Mesenteric fat pad (tissue), 1 donor: ENCODE data around the gene VRK1.

GRCh38 chr14:95660761-95661301, 25.4 kb upstream of the TCL1B start:
- PRO-cap, result no peak

DNA sequence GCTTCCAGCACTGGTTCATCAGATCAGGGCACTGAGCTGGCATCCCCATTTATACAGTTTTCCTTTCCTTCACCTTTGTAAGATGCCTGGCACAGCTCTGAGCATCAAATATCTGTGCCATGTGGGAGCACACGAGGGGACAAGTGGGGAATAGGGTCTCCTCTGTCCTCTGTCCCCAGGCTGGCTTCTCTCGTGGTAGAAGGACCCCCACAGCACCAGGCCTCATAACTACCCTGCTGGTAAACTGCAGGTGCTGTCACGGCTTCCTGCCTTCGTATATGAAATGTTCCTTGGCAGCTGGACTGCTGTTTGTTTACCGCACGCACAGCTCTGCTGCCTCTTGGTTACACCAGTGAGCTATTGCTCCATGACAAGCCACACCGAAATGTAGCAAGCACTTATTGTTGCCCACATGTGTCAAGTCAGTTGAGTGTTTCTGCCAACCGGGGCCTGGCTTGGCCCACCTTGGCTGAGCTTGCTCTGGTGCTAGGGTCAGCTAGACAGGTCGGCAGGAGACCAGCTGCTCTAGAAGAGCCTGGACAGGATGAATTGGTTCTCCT, 21.8 kb upstream of the TCL1B start:
- PRO-cap, result no peak

GRCh38 chr14:95670063-95670686, 16.1 kb upstream of the TCL1B start:
- PRO-cap, result no peak

- PRO-cap, result no peak
Observed at GRCh38 chr14:95948419-95949109, 90.6 kb upstream of the C14orf132 start.

GRCh38 chr14:96097844-96098094, 58.6 kb downstream of the C14orf132 start:
- PRO-cap, result no peak

DNA sequence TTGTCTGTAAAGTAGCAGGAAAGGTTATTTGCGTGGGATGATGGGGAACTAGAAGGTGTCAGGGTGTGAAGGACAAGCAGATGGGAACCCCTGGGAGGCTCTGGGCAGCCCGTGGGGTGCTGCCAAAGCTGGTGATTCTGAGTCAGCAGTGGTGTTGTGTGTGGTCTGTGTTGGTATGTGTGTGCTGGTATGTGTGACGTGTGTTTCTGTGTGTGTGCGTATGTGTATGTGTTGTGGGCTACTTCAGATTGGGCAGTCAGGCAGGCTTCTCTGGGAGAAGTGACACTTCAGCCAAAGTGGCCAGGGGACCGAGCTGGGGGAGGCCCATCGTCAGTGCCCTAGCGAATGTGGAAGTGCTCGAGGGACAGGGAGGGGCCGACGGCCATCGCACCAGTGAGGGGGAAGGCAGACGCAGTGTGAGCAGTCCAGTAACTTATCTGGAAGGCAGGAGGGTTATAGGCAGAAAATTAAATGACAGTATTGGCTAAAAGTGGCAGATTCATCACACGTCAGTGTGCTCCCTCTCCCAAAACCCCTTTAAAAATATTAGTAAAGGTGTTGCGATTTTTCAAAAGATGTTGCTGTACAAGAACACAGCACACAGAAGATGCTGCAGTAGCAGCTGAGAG, 15.2 kb upstream of the BDKRB2 start:
- PRO-cap, result no peak

- PRO-cap, result no peak
Observed at GRCh38 chr14:96197895-96198399, 6.7 kb upstream of the BDKRB2 start.

GRCh38 chr14:96536020-96536549, 33.9 kb downstream of the PAPOLA start:
- PRO-cap, result no peak

DNA sequence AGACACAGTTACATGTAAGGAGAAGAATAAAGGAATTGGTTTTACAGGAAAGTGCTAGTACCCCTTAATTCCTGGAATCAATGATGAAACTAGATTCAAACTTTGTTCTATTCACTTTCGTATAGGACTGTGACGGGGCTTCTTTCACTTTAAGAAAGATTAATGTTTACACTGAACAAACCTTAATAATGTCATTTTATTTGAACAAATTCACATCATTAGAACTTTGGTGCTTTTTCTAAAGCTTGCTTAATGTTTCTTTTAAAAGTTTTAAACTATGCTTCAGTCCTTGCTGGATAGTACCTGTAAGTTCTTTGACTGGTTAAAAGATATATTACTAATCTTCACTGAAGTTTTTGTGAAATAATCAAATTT, 36.0 kb downstream of the PAPOLA start:
- PRO-cap, result no peak

- PRO-cap, result no peak
Observed at GRCh38 chr14:96592549-96593021, 90.4 kb downstream of the PAPOLA start.

DNA sequence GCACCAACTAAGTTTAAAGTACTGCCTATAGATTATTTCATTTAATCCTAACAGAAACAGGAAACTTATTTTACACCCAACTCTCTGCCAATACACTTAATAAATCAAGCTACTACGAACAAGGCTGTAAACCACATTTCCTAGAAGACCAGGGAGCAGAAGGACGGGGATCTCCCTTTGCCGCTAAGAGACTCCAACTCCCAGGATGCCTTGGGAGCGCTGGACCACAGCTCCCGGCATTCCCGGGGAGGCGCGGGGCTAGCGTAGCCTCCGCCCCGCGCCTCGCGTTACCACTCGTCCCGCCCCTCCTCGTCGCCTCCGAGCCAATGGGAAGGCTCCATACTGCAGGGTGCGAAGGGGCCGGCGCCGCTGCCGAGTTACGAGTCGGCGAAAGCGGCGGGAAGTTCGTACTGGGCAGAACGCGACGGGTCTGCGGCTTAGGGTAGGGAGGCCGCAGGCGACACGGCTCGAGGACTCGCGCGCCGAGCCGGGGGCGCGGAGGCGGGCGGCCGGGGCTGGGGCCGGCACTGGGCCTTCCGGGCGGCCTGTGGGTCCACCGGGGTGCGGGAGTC, at the start of gene VRK1:
VRK1 (plus strand) TSS at position 377 of the 572 bp plus-strand sequence.
- PRO-cap, result unidirectional peak, plus-strand start at position 342 of the sequence; unidirectional peak, plus-strand start at position 382 of the sequence

GRCh38 chr14:97974480-97975082, 1177.4 kb downstream of the VRK1 start:
- PRO-cap, result no peak

DNA sequence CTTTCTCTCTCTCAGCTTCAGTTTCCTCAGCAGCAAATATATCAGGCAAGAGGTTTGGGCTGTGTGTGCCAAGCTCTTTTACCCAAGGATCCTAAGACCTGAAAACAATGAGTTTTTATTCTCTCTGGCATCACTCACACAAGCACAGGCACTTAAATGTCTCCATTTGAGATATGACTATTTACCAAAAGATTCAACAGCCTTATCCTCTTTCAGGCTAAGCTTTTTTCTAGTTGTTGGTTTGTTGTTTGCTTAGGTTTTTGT, 1116.2 kb downstream of the BCL11B start:
- PRO-cap, result no peak

DNA sequence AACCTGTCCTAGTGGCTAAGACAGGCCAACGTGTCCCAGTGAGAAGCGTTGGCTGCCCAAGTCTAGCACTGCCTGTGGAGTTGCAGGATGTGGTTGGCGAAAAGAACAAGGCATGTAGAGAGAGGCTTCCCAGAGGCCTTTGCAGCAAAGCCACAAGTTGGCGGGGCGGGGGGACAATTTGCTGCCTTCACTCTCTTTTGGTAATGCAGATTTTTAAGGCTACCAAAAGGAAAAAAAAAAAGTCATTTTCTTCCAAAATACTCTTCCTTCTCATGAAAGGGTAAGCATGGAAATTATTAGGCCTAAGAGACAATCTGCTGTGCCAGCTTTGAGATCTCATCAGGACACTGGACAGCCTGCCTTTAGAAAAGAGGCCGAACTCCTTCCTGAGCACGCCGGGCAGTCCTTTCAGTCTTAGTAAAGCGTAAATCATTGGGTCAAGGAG, 339.9 kb downstream of the BCL11B start:
- PRO-cap, result no peak

DNA sequence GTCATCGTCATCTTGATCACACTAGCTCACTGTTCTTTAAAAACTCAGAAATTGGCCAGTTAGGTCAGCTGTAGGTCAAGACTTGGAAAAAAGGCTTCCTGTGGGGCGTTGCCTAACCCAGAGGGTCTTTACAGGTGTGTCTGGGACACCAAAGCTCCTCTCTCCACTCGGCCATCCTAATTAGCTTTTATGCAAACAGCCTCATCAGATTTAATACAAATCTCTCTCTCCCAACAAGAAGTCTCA, 239.4 kb downstream of the BCL11B start:
- PRO-cap, result no peak

- PRO-cap, result no peak
Observed at GRCh38 chr14:99038273-99038807, 233.7 kb downstream of the BCL11B start.

DNA sequence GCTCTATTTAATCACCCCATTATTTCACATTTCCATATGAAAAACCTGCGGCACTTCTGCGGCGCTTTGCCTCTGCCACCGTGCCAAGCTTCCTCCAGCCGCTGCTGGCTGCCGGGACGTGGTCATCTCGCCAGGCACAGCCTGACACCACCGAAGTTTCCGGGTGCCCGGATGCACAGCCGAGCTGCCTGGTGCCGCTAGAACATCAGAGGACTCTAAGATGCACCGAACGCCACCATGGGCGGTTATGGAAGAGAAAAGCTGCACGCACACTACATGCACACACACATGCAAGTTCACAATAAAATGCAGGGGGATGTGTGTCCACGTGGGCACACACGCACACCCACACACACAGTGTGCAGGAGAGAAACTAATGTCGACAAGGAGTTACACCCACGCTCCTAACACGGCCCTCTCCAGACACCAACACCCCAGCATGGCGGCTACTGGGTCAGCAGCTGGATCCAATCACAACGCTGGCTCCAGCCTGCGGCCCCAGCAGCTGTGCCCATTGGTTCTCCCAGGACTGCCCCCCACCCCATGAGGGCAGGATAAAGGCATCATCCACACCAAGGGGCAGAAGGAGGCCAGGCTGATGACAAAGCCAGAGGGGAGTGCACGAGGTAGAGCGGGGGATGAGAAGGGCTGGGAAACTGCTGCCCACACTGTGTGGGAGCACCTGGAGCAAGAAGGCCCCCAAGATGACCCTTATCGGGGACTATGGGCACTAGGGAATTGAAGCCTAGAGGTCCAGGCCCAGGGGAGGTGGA, 82.7 kb downstream of the BCL11B start:
- PRO-cap, result no peak

DNA sequence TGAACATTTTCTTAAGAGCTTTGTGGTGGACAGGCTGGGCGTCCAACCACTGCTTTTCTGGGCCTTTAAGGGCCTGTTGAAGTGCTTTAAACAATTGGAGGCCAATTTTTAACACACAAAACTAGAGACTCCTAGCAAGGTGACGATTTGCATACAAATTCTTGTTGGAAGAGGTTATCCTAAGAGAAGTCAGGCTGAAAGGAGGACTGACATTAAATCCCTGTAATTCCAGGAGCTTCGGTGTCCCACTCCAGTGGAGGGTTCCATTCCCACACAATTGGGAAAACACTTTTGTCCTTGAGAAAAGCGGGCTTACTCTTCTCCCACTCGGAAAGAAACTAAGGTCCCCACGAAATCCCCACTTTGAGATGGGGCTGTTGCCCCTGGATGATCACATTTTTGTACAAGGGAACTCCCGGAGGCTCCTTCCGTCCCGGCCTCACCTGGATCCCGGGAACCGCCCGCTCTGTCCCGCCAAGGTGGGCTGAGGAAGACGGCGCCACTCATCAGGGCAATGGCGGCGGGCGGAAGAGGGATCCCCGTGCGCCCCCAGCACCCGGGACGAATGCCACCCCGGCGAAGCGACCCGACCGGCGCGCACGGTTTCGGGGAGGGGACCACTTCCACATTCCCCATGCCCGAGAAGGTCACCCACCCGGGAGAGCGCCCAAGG, 26.8 kb downstream of the BCL11B start:
- PRO-cap, result no peak

DNA sequence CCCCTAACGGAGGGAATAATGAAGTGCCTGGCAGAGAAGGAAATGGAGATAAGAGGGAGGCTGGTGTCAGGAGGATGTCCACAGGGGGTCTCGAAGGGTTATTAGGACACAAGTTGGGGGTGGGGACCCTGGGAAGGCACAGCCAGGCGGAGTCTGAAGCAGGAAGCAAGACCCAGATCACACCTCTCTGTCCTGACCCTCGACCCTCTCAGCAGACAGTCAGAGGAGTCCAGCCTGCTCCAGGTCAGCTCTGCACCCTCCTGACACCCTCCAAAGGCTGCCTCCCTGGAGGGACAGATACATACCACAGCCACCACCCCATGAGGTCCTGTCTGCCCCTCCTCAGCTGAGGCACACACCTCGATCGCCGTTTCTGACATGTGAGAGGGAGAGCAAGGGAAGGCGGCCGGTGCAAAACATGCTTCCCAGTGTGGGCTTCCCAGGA, 9.0 kb downstream of the BCL11B start:
- PRO-cap, result no peak

DNA sequence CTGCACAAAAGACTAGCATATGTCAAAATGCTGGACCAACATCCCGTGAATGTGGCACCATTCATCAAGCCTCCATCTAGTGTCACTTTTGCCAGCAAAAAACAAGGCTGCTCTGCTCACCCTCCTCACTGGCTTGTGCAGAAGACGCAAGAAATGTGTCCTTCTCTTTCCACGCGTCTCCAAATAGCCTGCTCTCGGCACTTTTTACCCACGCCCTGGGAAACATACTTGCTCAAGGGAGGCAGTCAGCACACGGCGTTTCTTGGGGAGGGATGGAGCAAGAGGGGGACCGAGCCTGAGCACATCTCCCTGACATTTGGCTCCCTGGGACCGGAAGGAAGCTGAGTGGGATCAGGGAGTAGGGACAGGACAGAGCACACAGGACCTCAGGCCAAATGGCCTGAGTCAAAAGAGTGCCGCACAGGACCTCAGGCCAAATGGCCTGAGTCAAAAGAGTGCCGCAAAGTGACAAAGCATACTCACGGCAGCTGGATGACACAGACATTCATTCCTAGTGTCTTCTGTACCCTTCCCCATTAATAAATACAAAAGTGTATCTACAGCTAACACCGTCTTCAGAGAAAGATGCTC, 7.2 kb downstream of the BCL11B start:
- PRO-cap, result no peak